Glomerular endothelial cell (primary cell): ENCODE data around the genes HIBCH and STAT1.

GRCh38 chr2:189286076-189286649 is 106.6 kb upstream of the COL5A2 start:
- RAMPAGE, long total RNA, result no peak

DNA sequence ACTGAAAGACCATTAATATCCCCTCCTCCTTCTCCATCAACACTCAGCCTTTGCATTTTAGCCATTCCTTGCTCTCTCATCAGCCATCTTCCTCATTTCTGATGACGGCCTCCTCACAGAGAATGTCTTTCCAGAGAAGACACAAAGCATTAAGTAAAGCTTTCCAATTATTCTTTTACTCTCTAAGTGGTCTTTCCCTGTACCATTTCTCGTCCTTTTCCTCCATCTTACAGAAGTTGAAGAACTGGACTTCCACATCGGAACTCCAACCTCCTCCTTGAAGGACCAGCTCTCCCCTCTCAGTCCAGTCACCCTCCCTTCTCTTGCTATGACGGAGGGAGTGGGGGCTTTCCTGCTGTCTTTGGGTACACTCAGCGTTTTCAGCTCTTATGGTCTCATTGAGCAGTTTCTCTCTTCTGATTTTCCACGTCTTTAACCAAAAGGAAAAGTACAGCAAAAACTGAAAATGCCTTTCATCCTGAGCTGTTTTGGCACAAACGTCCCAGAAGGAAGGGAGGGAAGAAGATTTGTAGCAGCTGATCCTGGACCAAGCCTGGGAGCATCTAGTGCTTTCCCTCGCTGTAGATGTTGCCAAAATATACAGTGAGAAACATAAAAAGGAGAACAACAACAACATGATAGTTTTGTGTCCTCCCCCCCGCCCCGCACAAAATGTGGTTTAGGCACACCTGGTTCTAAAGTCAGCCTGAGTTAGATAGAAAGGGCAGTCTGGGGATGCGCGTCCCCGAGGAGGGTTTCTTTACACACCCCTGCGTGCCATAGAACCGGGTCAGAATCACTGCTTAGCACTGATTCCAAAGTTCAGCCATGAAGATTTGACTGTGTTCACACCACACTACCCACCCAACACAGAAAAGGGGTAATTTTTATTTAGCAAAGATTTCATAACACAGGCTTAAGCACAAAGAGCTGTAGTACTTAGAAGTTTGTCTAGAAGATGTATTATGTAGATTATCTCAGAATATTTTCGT is 53.5 kb downstream of the SLC40A1 start:
- RAMPAGE, long total RNA, result no peak

GRCh38 chr2:189658346-189658851 is 2.9 kb upstream of the ASDURF start:
- RAMPAGE, long total RNA, result no peak

DNA sequence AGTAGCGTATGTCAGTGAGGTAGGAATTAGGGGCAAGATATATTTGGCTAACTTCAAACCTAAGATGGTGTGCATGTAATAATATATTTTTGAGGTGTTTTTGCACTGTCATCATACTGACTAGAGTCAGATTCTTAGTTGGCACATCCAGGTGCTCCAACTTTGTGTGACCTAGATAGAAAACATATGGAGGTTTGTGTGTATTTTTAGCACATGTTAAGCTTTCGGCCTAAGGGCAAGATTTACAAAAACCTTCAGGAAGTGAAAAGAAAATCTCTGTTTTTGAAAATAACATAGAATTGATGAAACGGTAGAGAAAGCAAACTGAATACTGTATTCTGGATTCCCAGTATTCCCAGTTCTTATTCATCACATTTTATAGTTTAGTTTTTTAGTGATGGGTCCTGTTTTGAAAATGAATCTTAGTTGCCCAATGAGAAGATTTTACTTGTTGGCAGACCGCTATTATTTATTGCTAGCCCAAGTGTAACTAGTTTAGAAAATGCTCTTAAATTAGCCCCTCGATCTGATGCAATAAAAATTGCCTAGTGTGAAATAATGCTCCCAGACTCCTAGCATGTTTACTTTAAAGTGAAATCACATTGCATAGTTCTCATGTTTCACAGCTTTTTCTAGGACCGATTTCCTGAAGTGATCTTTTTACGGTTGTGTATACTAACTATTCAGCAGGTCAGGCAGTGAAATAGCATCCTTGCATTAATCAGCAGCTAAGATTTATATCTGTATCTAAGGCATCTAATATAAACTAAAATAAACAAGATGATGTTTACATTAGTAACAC is 52.2 kb downstream of the PMS1 start:
- RAMPAGE, long total RNA, result no peak

DNA sequence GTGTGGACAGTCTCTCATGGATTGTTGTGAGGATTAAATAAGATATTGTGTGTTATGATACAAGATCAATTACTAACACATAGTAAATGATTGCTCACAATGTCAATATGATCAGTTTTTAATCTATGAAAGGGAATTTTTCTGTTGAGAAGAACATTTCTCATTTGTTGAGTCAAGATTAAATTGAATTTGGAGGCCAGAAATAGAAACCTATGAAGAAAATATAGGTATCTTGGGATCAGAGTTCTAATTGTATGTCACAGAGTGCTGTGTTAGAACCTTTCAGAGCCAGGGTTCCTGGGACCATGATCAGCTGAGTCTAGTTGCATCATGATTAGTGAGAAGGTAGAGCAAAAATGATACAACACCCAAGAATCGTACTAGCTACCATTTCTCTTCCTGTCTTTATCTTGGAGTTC is 72.8 kb downstream of the PMS1 start:
- RAMPAGE, long total RNA, result no peak

- RAMPAGE, long total RNA, result no peak
These were observed 4.7 kb downstream of the C2orf88 start for GRCh38 chr2:190185208-190185866.

- RAMPAGE, long total RNA, result no peak
These were observed 21.2 kb downstream of the C2orf88 start for GRCh38 chr2:190201782-190202423.

DNA sequence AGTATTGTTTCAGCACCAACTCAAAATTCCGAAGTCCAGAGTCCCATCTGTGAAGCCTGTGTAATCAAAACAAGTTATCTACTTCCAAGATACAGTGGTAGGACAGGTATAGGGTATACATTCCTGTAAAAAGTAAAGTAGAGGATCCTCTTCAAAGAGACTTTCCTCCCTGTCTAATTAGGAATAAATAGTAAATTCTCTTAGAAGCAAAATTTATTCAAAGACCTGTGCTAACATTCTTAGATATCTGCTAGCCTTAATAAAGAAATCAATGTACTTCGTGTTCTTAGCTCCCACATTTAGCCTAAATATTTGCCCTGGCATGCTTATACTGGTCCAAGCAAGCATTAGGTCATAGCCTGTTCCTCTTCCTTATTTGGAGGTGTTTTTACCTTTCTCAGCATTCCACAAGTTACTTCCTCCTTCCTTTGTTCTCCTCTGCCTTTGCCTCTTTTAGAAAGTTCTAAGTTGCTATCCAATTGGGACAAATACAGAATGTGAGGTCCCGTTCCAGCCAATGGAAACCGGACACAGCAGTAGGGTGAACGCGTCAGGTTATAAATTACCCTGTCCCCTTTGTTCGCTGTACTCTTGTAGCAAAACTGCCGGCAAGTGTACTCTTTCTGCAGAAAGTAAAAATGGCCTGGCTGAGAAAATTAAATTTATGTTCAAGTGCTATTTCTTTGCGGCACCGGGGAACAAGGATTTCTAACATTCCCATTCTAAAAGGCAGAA is 40.0 kb downstream of the HIBCH start:
- RAMPAGE, long total RNA, result no peak

DNA sequence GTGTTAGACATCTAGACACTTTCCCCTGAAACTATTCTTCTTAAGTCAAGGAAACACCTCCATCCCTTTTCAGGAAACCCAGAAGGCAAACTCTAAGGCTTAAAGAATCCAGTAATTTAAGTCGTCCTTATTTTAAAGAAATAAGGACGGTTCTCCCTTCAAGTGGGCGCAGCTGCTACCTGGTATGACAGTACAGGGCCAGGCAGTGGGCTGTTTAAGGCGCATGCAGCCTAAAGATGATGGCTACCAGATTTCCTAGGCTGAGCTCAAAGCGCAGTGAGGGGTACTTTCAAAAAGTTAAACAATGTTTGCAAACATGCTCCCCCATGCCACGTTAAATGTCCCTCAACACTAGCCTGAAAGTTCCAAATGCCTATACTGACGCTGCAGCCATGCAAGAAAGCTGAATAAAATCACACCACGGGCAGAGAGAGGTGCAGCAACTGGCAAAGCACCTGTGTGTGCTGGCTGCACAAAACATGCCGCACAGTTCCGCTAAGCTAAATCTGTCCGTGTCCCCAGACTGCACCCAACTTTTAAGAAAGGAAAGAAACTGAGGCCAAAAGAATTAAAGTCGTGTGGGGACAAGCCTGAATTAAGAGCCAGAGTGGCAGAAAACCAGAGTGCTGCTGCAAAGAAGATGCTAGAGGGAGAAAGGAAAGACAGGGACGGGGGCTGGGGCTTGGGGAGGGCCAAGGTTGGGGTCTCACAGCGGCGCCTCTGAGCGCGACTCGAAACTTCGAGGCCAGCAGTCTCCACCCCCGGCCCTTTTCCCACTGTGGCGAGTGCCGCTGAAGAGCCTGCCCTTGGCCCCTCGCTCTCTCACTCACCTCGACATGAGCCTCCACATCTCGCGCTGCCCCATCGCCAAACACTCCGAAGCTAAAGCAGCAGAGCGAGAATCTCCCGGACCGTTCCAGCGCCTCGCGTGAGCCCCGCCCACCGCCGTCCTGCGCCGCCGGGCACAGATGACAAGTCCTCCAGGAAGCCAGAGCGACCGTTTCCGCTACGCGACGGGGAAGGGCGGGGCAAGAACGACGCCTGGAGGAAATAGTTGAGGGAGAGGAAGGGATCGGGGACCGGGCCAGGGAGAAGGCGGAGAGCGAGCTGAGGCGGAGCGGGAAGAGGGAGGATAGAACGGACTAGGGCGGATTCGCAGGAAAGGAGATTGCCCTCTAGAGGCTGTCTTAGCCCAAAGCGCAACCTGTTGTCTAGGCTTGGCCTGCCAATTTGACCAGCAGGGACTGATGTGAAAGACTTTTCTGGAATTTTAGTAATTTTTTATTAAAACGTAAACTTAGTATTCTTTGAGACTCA is at the start of gene HIBCH:
Gene HIBCH, minus strand, starts transcription at position 941 of the 1,317 bp plus-strand sequence.
- RAMPAGE, long total RNA, result no peak

DNA sequence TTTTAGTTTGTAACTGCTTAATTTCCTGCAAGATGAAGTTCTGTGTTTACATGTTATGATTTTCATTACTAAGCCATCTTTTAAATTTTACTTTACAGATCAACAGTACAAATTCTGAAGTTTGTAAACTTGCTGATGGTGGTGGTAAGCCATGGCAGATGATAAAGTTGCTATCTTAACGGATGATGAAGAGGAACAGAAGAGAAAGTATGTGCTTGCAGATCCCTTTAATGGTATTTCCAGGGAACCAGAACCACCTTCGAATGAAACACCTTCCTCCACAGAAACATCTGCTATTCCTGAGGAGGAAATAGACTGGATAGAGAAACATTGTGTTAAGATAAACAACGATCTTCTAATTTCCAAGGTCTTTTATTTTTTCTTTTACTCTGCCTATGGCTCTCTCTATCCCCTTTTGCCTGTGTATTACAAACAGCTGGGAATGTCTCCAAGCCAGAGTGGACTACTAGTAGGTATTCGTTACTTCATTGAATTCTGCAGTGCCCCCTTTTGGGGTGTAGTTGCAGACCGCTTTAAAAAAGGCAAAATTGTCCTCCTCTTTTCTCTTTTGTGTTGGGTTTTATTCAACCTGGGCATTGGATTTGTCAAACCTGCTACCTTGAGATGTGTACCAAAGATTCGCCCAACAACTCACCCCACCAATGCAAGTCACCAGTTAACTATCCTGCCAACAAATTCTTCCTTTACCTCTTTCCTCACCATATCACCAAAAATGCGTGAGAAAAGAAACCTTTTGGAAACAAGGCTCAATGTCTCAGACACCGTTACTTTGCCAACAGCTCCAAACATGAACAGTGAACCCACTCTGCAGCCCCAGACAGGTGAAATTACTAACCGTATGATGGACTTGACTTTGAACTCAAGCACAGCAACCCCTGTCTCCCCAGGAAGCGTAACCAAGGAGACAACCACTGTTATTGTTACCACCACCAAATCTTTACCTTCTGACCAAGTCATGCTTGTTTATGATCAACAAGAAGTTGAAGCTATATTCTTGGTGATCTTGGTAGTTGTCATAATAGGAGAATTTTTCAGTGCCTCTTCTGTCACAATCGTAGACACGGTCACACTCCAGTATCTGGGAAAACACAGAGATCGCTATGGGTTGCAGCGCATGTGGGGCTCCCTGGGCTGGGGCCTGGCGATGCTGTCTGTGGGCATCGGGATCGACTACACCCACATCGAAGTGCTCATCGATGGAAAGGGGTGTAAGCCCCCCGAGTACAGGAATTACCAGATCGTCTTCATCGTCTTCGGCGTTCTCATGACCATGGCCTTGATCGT is 28.2 kb downstream of the MFSD6 start:
- RAMPAGE, long total RNA, result no peak

DNA sequence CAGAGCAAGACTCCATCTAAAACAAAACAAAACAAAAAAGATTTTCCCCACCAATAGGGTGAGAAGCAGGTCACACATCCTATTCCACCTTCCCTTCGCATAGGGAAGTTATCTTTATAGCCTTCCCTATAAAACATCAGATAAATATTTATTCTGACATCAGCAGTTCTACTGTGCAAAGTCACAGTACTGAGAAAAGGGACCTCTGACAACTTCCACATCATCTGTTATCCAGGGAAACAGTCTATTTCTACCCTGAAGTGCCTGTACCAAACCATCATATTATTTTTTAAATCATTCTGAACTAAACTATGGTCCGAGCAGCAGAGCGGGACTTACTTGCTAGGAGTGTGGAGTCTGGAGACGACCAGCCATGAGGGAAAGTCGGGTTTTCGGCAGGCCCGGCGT is 24.5 kb downstream of the NEMP2 start:
- RAMPAGE, long total RNA, result no peak

GRCh38 chr2:190627684-190628688 is 20.9 kb upstream of the NAB1 start:
- RAMPAGE, long total RNA, result no peak

DNA sequence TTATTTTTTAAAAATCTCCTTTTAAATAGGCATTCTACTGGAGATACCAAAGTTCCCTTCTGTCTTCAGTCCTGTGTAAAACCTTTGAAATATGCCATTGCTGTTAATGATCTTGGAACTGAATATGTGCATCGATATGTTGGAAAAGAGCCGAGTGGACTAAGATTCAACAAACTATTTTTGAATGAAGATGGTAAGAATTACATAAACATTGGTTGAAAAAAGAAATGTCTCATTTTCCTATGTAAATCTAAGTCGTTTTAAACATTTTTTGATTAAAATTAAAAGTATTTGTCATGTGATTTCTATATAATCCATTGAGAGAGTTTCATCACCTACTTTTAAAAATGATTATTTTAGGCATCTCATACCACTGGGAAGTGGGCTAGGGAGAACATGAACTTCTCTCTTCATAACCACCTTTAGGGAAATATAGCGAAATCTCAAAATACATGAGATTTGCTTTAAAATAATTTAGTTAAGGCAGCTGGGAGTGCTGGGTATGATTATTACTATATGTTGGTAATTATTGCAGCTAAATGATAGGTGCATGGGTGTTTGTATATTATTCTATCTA is 24.4 kb downstream of the GLS start:
- RAMPAGE, long total RNA, result no peak

GRCh38 chr2:190986124-190987112 is 27.6 kb downstream of the STAT1 start:
- RAMPAGE, long total RNA, result no peak

DNA sequence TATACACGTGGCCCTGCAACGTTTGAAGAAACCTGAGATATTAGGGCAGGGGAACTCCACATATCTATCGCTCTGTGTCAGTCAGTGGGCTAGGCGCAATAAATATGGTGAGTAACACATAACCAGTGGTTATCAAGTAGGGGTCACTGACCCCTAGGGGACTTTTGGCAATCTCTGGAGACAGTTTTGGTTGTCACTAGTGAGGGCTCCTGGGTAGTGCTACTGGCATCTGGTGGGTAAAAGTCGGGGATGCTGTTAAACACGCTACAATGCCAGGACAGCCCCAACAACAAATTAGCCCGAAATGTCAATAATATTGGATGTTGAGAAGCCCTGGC is 14.8 kb downstream of the STAT1 start:
- RAMPAGE, long total RNA, result no peak

GRCh38 chr2:191013110-191013428 is 902 bp downstream of the STAT1 start:
- RAMPAGE, long total RNA, result no peak

DNA sequence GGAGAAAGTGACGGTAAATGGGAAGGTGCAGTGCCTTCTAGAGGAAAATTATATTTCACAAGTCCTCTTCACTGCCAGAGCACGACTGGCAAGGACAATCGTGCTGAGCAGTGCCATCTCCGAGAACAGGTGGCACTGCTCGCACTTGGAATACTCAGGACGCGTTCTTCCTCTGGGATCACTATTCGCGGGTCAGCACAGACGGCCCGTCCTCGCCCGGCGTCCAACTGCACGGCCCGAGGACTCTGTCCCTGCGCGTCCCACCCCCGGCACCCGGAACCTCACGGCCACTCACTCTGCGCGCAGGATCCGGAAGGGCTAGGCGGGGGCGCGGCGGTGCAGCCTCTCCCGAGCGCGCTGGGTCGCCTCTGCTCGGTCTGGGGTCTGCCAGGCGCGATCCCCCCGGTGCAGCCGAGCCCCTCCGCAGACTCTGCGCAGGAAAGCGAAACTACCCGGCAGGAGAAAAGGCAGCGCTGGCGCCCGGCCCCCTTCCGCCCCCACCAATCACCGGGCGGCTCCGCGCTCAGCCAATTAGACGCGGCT is at the start of gene STAT1:
Gene STAT1, minus strand, starts transcription at position 449 of the 543 bp plus-strand sequence.
- RAMPAGE, long total RNA, result start-site peak on the minus strand centred at position 437 of the sequence, 12 bp wide, 429 and 474 reads in 2 replicates

DNA sequence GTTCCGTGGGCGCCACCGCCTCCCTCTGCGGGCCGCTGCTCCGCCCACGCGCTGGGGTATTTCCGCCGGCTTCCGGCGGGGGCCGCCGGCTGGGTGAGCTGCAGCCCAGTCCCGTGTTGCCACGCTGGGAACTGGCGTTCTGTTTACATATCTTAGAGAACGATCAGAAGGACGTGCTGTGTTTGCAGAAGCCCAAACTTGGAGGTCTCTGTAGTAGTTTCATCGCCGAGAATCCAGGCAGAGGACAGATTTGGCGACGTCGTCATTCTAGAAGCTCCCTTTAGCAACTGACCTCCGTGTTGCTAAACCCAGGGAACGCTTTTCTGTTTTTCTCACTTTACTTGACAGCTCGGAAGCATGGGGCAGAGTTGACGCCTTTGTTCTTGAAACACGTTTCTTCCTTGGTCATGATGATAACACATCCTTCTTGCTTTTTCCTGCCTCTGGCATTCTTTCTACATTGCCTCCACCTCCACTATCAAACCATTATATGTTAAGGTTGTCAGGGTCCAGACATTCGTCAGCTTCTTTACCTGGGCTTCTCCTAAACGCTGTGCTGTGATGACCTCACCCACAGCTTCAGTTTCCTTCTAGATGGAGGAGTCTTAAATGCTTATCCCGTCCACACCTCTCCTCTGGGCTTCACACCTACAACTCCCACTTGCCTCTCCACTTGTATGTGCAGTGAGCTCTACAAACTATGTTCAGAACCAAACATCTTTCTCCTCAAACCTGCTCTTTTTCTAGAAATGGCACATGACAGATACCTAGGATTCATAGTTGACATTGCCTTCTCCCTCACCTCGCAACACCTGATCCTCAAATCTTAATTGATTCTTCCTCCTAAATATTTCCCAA is 524 bp upstream of the STAT1 start:
- RAMPAGE, long total RNA, result no peak

- RAMPAGE, long total RNA, result no peak
These were observed 80.1 kb downstream of the MYO1B start for GRCh38 chr2:191325182-191325785.

DNA sequence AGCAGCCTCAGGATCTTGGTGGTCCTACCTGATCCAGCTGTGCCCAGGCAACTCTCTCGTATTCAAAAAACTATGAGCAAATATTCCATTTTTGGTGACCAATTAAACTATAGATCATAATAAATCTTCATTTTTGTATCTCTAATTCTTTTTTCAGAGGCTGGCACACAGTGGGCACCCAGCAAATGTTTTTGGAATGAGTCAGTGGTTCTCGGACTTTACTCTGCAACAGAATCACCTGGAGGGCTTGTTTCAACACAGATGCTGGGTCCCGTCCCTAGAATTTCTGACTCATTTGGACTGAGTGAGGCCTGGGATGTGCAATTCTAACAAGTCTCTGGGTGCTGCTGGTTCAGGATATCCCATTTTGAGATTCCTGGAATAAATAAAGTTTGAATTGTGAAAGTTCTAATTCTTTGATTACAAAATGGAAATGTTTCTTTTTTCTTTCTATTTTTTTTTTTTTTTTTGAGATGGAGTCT is 83.9 kb upstream of the NABP1 start:
- RAMPAGE, long total RNA, result no peak